ENCODE data around the gene SERPINI2.

DNA sequence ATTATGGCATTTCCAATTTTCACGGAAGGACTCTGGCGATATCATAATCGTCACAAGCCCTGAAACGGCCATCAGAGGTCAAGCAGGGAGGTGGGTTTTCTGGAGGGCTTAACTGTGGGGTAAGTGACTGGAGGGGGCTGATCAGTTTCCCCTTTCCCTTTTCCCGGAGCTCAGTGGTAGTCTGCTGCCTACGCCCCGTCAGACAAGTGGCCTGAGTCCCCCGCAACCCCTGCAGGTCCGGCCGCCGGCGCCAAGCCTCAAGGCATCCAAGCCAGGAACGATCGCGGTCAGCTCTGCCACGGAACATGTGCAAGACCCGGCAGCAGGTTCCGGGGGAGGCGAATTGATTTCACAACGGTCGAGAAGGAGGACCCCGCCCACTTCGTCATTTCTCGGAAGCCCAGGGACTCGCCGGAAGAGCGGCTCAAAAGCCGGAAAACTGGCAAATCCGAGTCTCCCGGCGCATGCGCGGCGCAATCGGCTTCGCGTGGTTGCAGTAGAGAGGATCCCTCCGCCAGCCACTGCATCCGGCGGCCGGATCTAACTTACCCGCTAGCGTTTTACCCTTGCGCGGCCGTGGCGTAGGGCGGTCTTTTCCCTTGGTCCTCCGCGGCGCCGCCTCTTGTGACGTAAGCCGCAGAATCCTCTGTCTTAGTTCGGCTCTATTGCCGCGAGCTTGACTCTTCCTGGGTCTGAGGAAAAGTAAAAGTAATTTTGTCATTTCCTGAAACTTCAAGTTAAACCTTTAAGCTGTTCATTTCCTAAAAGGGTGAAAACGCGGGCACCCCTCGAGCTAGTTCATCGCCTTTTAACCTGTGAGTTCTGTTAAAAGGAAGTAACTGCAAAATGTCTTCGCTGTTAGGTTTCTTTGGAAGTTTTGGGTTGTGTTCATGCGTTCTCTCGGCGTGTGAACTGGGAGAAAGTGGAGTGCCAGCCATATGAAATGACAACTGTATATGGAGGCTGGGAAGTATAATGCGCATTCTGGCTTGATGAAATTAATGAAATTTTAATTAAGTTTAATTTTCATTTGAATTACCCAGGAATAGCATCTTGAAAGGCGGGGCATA, 15.0 kb upstream of the CCNL1 start:
- PRO-cap: bidirectional peak, plus-strand start at position 649 of the sequence, minus-strand start at position 295 of the sequence

GRCh38 chr3:157175645-157176109, 15.7 kb upstream of the CCNL1 start:
- PRO-cap: no peak

- PRO-cap: no peak
Measured at GRCh38 chr3:157176110-157176708, 16.3 kb upstream of the CCNL1 start.

- PRO-cap: no peak
Measured at GRCh38 chr3:157544831-157545039, 41.5 kb upstream of the VEPH1 start.

GRCh38 chr3:158329488-158330425, 219.9 kb downstream of the RSRC1 start:
- PRO-cap: no peak

GRCh38 chr3:158833767-158834923, 32.3 kb downstream of the MFSD1 start:
- PRO-cap: no peak

GRCh38 chr3:160402511-160403413, 3.3 kb downstream of the SMC4 start:
- PRO-cap: no peak

GRCh38 chr3:160564264-160564650, 1.1 kb downstream of the KPNA4 start:
- PRO-cap: no peak

DNA sequence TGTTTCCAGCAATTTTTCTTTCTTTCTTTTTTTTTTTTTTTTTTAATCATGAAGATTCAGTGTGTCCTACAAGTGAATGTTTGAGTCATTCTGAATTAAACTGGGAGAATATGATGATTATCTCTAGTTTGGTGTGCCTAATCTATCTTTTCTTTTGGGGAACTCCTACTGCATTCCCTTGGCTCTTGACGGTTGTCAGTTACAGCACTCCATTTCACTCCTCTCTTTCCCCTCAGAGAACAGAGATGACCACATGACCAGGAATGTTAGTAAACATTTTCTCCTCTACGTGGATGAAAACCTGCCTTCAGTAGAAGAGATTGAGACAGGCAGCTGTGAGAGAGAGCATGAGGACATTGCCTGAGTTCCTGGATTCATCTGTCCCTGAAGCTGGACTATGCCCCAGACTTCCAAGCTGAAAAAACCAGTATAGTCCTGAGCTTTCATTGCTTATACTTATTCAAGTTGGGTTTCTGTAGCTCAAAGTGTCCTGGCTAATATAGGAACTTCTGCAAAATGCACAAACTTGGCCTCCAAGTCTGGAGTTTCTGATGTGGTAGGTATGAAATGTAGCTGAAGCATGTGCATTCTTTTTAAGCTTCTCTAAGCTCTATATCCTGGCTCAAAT, 54.3 kb upstream of the ARL14 start:
- PRO-cap: no peak

- PRO-cap: no peak
Measured at GRCh38 chr3:160667288-160667879, 9.6 kb upstream of the ARL14 start.

GRCh38 chr3:160757080-160757819, 1.2 kb downstream of the PPM1L start:
- PRO-cap: bidirectional peak, plus-strand start at chr3:160757325, minus-strand start at chr3:160757347

- PRO-cap: no peak
Measured at GRCh38 chr3:160885576-160886737, 129.9 kb downstream of the PPM1L start.

- PRO-cap: no peak
Measured at GRCh38 chr3:161420625-161421288, 49.4 kb upstream of the SPTSSB start.

DNA sequence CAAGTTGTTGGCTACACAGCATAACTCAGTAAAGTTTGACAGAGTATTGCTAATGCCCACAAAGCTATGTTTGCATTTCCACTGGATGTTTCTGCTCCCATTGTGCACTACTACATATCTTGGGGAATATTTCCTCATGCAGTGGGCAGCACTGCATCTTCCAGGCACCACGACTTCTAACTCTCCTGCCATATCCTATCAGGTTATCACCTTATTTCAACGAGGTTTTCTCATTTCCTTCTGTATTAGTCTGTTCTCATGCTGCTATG, 789.1 kb downstream of the SI start:
- PRO-cap: no peak

DNA sequence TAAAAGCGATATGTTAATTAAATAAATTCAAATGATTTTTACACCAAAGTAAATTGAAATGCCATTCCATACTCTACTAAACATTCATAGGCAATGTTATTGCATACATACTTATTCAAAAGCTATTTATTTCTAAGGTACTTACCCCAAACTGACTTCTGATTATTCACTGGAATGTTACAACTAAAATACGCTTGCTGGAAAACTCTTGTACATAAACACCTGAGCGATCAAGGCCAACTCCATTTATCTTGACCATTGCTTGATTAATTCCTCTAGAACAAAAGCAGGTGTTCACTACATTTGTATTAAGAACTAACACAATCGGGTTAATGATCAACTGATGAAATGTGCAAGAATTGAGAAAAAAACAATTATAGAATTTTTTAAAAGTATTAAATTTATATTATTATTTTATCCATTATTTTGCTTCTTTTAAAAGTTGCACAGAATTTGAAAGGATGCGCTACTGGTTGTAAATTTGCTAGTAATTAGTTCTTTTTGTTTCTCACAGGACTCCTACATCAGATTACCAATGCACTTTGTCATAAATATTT, at the start of gene SERPINI2:
SERPINI2 (minus strand) TSS at position 185 of the 557 bp plus-strand sequence.
- PRO-cap: no peak

GRCh38 chr3:167735784-167736178, 260 bp downstream of the SERPINI1 start:
- PRO-cap: no peak

GRCh38 chr3:167874308-167874702, 138.8 kb downstream of the SERPINI1 start:
- PRO-cap: no peak

DNA sequence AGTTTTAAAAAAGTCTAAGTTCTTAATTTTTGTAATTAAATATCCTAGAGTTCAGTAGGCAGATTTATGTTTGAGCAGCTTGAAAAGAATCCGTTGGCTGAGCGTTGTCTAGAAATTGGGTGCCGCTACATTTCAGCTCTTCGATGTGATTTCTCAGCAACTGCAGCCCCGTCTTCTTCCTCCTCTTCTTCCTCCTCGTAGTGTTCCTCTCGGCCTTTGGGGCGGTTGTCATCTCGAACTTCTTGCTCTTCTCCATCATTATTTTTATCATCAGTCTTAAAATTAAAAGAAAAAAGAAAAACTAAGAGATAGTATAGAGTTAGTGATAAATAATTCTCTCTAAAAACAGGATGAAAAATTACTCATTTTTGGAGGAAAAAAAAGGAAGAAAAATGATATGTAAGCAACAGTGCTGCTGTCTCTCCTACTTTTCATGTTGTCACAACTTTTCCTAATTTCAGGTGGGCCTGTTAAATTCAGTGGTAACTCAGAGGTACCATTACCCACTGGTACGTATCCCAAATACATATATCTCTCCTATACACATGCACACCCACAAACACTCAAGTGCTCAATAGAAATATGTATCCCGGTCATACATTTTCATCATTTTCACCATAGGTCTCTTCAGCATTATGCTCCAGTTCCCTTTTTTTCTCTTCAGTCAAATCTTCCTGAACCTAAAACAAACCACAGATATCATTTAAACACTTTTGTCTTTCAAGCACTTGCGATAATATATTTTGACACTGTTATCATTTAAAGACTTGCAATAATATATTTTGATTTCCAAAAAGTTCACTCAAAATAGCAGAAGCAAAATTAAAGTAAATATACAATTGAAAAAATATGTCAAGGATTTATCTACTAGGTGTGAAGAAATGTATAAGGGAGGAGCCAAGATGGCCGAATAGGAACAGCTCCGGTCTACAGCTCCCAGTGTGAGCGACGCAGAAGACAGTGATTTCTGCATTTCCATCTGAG, 85.3 kb downstream of the GOLIM4 start:
- PRO-cap: no peak

- PRO-cap: no peak
Measured at GRCh38 chr3:168026770-168027326, 68.9 kb downstream of the GOLIM4 start.

- PRO-cap: no peak
Measured at GRCh38 chr3:168032401-168033030, 63.2 kb downstream of the GOLIM4 start.